Measurements from ENCODE around the genes CLASRP, GEMIN7, NKPD1, KLC3 and ERCC2.

DNA sequence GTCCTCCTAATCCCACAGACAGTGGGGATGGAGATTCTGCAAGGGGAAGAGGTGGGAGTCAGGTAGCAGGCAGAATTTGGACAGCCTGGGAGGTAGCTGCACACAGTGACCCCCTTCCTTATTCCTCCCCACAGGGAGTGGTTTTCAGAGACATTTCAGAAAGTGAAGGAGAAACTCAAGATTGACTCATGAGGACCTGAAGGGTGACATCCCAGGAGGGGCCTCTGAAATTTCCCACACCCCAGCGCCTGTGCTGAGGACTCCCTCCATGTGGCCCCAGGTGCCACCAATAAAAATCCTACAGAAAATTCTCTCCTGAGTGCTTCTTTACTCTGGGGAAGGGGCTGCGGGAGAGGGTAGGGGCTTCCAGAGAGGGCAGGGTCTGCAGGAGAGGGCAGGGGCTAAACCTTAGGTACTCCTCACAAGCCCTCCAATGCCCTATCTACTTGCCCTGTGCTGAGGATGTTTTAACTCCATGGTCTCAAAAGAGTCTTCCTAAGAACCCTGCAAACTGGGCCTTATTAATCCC is 4.7 kb downstream of the APOC1 start:
- PRO-cap: no peak

DNA sequence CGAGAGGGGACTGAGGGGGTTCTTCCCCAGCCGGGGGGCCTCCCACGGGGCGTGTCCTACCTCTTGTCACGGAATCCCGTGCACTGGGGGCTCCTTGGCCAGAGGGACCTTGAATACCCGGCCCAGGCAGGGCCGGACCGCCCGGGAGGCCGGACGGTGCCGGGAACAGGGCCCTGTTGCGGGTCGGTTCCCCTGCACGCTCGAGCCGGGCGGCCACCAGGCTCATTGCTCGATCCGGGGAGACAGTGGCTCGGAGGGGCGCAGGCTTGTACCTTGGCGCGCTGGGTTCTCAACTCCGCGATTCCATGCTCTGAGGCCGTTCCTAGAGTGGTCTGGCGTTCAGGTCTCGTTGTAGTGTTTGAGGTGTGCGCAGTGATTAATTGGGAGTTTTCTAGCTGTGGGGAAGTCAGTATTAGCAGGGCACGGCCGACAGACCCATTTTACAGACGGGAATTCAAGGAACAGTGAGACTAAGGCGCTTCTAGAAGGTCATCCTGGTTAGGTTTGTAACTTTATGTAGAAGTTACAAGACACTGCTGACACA is 370 bp downstream of the CLPTM1 start:
- PRO-cap: no peak

GRCh38 chr19:44987108-44987602 is 14.1 kb upstream of the RELB start:
- PRO-cap: no peak

GRCh38 chr19:45038783-45039964 is at the start of gene CLASRP:
CLASRP (plus strand) TSS chr19:45039045.
- PRO-cap: bidirectional peak, plus-strand start at chr19:45039067, minus-strand start at chr19:45038967; bidirectional peak, plus-strand start at chr19:45039524, minus-strand start at chr19:45039442

GRCh38 chr19:45078732-45079577 is at the start of gene GEMIN7:
GEMIN7 (plus strand) TSS chr19:45079260.
- PRO-cap: bidirectional peak, plus-strand start at chr19:45079279, minus-strand start at chr19:45079175

DNA sequence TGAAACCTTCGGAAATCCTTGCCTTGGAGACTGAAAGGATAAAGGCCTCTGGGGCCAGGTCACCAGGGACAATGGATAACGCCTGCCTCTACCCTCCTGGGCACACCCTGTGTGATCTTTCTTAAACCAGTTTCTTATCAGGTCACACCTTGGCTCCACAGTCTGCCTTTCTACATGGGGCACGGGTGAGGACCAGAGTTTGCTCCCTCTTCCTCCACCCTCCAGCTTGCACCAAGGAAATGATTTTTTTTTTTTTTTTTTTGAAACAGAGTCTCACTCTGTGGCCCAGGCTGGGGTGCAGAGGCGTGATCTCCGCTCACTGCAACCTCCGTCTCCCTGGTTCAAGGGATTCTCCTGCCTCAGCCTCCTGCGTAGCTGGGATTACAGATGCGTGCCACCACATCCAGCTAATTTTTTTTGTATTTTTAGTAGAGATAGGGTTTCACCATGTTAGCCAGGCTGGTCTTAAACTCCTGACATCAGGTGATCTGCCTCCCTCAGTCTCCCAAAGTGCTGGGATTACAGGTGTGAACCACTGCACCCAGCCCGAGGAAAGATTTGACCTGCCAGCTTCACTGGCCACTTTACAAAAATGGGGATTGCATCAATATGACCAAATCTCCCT is 1.2 kb downstream of the GEMIN7 start:
- PRO-cap: no peak

- PRO-cap: unidirectional peak, minus-strand start at chr19:45098372
Measured at GRCh38 chr19:45097852-45099127, 5.3 kb downstream of the PPP1R37 start.

- PRO-cap: no peak
Measured at GRCh38 chr19:45152084-45153170, 8.4 kb downstream of the NKPD1 start.

DNA sequence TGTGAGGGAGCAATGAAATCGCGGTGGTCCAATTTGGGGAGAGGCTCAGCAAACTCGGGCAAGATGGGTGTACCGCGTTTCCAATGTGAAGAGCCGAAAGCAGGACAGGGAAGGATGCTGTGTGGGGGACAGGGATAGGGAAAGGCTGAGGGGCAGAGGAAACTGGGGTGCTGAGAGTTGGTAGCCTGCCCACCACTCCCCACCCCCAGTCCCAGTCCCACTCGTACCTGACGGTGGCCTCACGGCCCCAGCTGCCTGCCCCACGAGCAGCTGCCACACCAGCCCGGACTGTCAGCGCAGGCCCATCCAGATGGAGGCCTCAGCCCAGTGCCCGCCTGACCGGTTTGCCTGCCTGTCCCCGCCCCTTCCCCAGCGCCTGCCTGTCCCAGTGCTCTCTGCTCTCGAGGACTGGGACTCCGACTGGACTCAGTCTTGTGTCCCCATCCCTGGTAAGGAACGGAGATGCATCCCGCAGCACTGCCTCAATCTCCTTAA is at the start of gene NKPD1:
TSS of gene NKPD1 (minus strand) at position 285 of the 495 bp plus-strand sequence.
- PRO-cap: no peak

- PRO-cap: no peak
Measured at GRCh38 chr19:45164550-45165143, 3.9 kb upstream of the NKPD1 start.

DNA sequence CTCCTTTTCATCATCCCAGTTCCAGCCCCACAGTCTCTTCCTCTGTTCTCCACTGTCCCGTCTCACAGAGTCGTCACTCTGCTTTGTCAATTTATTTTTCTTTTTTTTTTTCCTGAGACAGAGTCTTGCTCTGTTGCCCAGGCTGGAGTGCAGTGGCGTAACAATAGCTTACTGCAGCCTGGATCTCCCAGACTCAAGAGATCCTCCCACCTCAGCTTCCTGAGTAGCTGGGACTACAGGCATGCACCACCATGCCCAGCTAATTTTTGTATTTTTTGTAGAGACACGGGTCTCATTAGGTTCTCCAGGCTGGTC is 668 bp upstream of the EXOC3L2 start:
- PRO-cap: unidirectional peak, minus-strand start at position 66 of the sequence

DNA sequence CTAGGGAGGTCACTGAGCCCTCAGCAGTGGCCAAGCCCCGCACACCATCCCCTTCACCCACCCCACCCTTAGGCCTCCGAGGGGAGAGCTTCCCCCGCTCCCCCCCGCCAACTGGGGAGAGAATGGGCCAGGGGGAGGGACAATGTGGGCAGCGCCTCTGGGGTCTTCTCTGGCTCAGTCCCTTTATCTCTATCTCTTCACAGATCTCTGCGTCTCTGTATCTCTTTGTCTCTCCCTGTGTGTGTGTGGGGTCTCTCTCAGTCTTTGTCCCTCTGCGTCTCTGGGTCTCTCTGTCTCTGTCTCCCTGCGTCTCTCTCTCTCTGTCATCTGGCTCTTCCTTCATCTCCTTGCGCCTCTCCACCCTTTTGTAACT is 472 bp upstream of the MARK4 start:
- PRO-cap: no peak

DNA sequence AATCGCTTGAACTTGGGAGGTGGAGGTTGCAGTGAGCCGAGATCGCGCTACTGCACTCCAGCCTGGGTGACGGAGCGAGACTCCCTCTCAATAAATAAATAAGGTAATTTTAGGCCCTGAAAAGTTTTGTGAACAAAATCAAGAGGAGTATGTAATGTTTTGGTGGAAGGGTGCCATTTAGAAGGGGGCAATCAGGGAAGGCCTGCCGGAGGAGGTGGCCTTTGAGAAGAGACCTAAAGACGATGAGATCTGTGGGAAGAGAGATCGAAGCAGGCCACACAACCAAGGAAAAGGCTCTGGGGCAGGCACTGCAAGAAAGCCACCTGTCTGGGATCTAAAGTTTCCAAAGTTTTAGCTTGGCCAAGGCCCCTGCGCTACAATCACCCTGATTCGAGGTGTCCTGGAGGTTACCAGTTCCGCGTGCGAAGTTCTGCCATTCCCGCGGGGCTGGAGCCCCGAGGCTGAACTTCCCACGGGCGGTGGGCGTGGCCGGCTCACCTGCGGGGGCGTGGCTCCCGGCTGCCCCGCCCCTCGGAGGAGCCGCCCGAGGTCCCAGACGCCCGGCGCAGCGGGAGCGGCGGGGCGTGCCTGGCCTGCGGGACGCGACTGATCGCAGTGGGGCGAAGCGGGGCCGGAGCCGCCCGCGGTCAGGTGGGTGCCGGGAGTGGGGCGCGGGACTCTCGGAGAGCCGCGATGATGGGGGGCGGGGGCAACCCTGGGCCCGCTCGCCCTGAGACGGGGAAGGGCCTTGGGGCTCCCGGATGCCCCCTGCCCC is at the start of gene KLC3:
TSS of gene KLC3 (plus strand) at position 555 of the 775 bp plus-strand sequence.
- PRO-cap: no peak

GRCh38 chr19:45369952-45371185 is at the start of gene ERCC2:
ERCC2 (minus strand) TSS chr19:45370573.
- PRO-cap: bidirectional peak, plus-strand start at chr19:45370742, minus-strand start at chr19:45370584

DNA sequence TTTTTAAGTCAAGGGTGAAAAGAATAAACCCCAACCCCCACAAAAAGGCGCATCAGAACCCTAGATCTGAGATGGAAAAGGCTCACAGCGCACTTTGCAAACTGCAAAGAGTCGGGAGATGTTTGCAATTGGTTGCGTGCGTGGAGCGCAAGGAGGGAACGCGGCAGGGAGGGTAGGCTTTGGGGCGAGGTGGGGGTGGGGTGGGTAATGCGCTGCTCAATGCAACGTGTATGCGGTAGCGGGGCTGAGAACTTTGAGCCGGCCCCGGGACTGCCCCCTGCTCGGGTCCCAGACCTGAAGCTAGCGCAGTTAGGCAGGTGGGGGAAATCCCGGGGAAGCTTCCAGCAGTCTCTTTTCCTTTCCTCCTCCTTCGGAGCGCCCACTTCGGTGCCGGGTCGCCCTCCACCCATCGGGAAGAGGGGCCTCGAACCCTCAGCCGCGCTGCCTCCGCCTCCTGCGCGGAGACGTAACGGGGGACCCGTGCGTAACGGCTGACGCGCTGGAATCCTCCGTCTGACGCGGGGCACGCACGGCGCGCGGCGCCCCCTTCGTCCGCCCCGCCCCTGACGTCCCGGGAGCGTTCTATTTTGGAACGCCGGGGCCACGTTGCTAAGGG is 1.1 kb downstream of the FOSB start:
- PRO-cap: bidirectional peak, plus-strand start outside the sequence, minus-strand start at position 511 of the sequence

- PRO-cap: no peak
Measured at GRCh38 chr19:45471029-45471584, 3.3 kb downstream of the FOSB start.

GRCh38 chr19:45472420-45473554 is 5.0 kb downstream of the FOSB start:
- PRO-cap: no peak

DNA sequence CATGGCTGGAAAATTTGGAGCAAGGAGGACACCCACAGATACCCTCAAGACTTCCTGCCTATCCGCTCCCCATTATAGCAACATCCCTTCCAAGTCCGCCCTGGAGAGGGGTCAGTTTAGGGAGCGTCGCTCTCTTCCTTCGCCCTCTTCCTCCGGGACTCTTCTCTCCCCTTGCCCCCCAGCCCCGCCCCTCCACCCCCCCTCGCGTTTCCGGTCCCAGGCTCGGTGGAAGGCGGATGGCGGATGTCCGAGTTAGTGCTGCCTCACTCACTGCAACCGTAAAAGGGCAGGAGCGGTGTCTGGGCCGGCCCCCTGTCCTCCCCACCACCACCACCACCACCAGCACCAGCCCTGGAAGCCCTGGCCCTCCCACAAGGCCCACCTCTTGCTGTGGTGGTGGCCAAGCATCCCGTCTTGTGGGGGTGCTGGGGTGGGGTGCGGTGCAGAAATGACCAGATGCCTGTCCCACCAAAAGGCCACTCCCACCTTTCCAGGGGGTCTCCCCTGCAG is 2.0 kb downstream of the VASP start:
- PRO-cap: bidirectional peak, plus-strand start at position 228 of the sequence, minus-strand start at position 168 of the sequence

DNA sequence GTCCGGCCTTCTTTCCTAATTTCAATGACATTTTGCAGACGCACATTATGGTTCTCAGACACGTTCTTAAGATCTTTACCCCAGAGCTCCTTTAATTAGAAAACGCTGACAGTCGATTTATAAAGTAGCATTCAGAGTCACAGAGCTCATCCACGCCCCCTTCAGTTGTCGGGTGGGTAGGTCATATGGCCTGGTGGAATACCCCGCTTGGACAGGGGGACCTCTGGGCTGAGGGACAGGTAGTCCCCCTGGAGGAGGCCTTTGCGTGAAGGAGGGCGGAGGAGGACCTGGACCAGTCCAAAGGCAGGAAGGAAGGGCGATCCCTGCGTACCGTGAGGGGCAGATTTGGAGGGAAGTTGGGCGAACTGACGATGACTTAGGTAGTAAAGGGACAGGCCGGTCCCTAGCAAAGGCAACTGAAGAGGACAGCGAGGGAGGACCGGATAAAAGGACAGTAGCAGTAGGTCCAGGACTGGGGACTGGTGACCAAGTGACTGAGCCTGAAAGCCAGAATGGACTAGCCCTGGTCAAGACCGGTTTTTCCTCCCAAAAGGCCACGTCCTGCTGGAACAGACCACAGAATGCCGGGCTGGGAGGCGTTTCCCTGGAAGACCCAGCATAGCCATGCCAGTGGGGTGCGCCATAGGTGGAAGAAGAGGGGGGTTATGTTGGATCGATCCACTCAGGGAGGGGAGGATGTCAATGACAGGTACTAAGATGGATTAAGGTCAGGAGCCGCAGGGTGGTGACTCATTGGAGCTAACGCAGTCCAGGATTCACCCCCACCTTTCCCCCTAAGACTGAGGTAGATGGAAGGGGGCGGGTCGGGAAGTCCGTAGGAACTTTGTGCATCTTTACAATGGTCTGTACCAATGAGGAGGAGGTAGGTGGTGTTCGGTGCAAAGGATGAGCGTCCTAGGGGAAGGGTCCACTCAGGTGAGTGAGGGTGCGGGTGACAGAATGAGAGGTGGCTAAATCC is 20.7 kb downstream of the VASP start:
- PRO-cap: no peak

DNA sequence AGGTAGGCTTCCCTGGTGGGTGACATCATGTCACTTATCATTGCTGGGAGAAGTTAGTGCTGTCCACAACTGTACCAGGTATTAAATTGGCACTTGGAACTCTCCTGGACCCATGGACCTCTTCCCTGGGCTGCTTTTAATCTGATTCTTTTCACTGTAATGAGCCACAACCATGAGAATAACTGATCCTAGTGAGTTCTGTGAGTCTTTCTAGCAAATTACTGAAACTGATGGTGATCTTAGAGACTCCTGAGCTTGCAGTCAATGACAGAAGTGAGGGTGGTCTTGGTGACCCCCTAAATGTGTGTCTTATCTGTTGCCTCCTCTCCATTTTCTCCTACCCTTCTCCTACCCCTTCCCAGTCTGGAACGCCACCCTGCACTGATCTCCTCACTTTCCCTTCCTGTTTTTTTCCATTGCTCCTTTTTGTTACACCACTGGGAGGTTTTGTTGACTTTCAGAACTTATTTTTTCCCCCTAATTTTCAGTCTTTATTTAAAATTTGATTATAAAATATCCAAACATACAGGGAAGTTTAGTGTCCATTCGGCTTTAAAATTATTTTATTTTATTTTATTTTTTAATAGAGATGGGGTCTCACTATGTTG is 25.0 kb downstream of the VASP start:
- PRO-cap: no peak